ENCODE measurements around a stretch of chr1.

DNA sequence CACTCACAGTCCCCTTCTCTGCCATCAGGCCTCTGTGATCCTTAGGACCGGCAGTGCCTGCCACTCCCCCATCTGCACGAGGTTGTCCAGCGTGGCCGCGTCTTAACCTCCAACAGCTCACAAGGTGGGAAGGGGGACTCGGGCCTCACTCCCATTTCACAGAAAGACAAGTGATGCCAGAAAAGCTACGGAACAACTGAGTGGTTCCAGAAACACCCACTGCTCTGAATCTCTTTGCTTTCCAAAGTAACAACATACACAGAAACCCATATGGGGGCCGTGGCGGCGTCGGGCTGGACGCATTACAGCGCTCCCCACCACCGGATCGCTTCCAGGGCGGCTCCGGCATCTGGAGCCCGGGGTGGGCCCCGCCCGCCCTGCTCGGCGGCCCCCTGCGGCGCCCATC, 994 bp downstream of the ZNF496 start:
- PRO-cap = no peak

DNA sequence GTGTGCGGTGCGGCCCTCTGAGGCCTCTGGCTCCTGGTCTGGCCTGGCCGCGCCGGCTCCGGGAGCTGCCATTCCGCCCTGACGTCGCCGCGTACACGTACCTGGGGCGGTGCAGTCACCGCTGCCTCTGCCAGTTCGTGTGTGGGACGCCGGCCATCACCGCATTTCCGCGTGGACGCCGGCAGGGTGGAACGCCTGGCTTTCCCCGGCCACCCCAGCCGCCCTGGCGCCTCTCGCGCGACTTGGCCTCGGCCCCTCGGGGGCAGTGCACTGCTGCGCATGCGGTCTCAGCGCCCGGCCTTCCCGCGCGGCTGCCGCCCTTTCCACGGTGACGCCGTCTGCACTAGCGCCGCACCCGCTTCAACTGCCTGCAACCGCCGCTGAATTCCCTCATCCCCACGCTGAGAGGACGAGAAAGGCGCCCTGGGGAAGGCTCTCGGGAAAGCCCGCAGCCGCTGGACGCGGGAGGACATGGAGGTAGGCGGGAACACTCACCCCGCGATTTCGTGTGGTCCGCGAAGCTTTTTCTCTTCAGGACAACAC, 18.0 kb downstream of the OR2C3 start:
- PRO-cap = no peak

DNA sequence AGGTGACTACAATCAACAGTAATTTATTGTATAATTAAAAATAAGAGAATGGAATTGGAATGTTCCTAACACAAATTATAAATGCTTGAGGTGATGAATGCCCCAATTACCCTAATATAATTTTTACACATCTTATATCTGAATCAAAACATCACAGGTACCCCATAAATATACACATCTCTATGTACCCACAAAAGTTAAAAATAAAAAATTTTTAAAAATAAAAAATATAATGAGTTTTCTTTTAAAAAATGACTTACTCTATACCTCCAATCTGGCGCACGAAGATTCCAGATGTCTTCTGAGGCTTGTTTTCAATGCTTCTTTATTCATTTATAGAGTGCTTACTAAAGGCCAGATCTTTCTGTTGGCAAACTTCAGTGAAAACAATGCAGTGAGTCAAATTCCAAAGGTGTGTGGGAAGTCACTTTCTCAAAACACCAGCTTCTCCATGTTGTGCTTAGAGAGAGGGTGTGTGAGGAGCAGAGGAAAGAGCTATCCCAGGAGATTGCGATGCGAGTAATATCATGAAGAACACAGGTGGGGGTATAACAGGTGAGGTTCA, 5.0 kb downstream of the OR14A16 start:
- PRO-cap = no peak

DNA sequence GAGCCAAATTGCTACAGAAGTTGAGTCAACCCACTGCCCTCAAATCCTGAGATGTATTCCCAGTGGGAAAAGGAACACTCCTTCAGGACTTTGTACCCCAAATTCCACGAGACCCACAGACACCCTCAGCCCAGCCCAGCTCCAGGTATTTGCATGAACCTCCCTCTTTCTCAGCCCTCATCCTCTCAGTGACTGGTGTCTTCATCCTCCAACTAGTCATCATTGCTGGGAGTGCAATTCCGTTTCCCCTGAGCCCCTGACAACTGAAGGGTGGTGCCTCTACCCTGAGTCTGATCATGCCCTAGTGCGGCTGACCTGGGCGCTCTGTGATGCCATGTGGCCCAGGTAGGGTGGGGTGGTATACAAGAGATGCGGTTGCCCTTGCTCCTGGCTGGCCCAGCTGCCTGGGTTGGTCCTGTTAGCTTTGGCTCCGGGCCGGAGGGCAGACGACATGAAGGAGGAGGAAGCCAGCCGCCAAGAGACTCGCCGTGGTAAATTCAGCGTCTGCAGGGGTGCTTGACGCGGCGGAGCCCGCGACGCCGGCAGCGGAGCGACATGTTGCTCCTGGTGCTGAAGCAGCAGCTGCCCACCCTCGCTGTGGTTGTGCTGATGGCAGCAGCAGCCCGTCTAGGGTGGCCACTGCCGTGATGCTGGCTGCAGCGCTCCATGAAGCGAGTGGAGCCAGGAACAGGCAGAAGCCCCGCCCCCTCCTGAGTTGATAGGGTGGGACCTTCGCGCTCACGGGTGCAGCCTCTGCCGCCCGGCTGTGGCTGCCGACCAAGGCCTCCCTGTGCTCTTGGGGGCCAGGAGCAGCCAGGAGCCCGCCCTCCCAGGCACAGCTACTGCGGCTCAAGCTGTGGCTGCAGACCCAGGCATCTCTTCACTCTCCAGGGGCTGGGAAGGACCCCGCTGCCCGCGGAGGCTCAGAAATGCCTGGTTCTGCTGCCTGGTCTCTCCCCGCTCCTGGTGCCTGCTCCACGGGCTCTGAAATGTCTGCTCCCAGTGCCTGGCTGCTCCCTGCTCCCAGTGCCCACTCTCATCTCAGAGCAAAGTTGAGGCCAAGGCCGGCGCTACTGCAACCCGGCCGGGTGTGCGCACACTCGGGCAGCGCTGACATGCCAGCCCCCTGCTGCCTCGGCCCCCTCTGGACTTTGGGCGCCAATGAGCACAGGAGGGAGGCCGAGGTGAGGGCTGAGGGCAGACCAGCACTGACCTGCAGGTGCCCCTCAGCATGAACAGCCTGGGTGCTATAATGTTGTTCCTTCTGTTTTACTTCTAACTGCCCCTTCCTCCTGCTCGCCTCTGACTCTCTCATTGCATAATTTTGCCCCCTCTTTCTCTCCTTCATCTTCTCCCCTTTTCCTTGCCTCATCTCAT, 4.2 kb upstream of the ZNF692 start:
- PRO-cap = bidirectional peak, plus-strand start at position 799 of the sequence, minus-strand start at position 668 of the sequence

Data from pulmonary artery (tissue), 1 donor.